ENCODE results near the gene NEU2.

DNA sequence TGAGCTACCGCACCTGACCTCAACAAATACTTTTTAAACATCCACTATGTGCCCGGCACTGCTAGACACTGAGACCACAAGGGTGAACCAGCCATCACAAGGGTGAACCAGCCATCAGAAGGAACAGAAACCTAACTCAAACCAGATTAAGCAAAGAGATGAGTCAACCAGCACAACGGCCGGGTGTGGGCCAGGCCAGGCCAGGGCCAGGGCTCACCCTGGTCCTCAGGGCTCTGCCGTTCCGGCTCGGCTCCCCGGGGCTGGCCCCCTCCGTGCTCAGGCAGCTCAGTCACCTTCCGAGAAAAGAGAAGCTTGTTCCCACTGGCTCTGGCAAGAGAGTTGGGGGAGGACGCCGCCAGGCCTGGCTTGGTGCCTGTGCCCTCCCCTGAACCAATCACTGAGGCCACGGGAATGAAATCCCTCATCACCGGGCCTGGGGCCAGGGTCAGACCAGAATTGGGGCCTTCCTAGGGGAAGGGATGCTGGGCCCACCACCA is 4.5 kb downstream of the TEX44 start:
- RRBS: 20% methylated on average over 3 of the region's 14 CpGs

GRCh38 chr2:231672479-231673331 is 35.6 kb upstream of the PTMA start:
- RRBS: no CpG with 5 or more reads among the region's 21 CpGs

DNA sequence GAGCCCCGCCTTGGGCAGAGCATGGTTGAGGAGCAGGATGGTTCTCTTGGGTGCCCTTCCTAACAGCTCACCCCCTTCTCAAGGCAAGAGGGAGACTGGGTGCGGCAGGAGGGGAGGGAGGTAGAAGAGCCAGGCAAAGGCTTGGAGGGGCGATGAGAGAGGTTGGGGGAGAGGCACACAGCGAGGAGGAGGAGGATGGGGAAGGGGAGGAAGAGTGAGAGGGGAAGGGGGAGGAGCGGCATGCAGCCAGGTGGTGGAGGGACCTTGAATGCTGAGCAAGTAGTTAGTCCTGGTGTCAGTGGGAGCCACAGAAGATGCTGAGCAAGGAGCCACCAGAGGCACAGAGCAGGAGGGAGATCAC is 23.5 kb upstream of the PTMA start:
- RRBS: no CpG with 5 or more reads among the region's 5 CpGs

DNA sequence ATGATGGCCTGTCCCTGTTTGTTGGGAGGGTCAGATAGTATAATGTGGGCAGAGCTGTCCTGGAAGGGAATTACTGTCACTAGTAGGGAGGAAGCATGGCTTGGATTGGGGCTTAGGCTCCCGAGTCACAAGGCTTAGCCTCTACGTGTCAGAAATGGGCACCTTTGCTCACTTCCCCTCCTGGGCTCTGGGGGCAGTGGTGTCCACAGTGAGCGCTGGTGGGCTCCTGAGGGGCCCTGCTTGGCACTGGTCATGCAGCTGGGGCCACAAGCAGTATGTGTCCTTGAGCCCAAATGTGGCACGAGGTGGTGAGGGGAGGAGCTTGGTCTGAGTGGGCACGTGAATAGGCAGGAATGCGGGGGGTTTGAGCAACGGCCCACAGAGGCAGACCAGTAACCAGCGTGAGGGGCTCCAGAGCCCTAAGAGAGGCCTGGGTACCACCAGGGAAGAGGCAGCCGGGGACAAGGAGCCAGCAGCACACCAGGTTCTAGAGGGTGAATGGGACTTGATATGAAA is 23.0 kb upstream of the PTMA start:
- RRBS: no CpG with 5 or more reads among the region's 9 CpGs

GRCh38 chr2:231782322-231782934 is 1.3 kb upstream of the PDE6D start:
- RRBS: no CpG with 5 or more reads among the region's 3 CpGs

DNA sequence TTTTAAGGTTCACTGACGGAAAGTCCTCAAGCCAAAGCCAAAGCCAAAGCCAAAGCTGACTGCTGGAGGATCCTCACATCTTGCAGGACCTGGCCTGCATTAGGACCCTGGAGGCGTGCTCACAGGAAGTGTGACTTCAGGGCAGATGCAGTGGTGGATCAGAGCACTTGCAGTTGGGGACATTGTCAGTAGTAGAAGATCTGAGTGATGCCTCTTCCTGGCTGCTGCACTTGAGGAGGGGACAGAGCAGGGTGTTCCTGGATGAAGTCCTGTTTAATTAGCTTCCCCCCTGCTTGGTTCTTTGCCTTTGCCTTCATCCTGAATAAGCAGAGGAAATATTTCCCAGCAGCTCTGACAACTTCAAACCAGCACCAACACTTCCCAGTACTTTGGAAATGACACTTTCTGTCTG is 68.9 kb upstream of the ALPP start:
- RRBS: no CpG with 5 or more reads among the region's 2 CpGs

- RRBS: no CpG with 5 or more reads among the region's 9 CpGs
These were observed 68.3 kb upstream of the ALPP start for GRCh38 chr2:232310148-232310837.

- RRBS: no CpG with 5 or more reads among the region's 29 CpGs
These were observed 9.1 kb downstream of the ALPP start for GRCh38 chr2:232387630-232388155.

GRCh38 chr2:232444123-232444438 is 11.9 kb upstream of the ALPI start:
- RRBS: no CpG with 5 or more reads among the region's 8 CpGs

DNA sequence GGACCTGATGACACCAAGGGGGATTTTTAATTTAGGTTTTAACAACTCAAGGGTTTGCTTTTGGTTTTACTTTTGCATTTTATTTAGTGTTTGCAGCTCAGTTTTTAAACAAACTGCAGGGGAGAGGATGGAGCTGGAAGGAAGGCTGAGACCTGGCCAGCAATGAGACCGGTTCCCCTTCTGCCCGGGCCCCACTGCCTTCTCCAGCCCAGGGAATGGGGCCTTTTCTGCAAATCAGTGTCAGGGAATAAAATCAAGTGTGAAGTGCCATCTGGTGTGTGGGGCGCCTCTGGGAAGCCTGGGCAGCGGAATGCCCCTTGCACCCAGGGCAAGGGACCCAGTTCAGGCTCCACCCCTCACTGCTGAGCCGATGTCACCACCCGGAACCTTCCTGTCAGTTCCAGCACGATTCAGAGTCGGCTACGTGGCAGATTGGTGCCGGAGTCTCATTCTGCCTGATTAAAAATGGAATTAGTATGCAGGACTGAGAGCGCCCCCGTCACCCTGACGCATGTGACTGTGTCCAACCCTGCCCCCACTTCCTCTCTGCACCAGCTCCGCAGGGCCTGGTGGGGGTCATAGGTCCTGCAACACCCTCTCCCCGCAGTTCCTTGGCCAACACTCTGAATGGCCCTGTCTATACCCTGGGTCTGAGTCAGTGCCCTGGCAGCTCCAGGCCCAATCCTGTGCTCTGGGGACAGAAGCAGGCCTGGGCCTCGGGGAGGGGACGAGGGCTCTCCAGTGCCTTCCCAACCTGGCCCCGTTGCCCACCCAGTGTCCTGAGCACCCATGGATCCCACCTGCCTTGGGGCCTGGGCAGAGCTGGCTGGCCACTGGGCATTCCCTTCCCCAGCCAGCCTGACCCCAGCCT is 8.2 kb upstream of the ALPI start:
- RRBS: 83% methylated on average over 5 of the region's 18 CpGs

DNA sequence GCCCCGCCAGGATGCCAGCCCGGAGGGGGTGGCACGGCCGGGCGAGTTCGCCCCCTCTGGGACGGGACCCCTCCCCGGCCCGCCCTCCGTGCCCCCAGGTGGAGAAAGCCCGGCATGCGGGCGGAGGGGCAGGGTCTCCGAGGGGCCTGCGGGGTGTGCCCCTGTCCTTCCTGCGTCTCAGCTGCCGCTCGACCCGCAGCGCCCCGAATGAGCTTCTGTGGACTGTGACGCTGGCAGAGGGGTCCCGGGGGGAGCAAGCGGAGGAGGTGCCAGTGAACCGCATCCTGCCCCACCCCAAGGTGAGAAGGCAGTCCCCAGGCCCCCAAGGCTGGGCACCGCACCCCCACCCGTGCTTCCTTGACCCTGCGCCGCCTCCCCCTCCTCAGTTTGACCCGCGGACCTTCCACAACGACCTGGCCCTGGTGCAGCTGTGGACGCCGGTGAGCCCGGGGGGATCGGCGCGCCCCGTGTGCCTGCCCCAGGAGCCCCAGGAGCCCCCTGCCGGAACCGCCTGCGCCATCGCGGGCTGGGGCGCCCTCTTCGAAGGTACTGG is 2.2 kb downstream of the PRSS56 start:
- RRBS: 21% methylated on average over 19 of the region's 46 CpGs

GRCh38 chr2:232570945-232571357 is 20.5 kb downstream of the EIF4E2 start:
- RRBS: no CpG with 5 or more reads among the region's 5 CpGs

GRCh38 chr2:232742856-232743479 is 33.4 kb downstream of the KCNJ13 start:
- RRBS: no CpG with 5 or more reads among the region's 5 CpGs

GRCh38 chr2:232815412-232815948 is 39.1 kb upstream of the KCNJ13 start:
- RRBS: no CpG with 5 or more reads among the region's 3 CpGs

GRCh38 chr2:233032303-233032783 is at the start of gene NEU2:
Gene NEU2 (plus strand): TSS chr2:233032672.
- RRBS: no CpG with 5 or more reads among the region's 14 CpGs

DNA sequence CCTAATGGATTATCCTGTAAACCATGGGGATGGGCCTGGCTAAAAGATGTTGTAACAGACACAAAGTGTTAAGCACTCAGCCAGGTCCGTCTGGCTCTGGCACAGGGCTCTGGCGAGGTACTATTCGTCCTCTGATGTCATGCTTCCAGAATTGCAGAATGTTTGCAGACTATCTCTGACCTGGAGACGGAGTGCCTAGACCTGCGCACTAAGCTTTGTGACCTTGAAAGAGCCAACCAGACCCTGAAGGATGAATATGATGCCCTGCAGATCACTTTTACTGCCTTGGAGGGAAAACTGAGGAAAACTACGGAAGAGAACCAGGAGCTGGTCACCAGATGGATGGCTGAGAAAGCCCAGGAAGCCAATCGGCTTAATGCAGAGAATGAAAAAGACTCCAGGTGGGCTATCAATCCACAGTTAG is 13.3 kb downstream of the ATG16L1 start:
- RRBS: no CpG with 5 or more reads among the region's 7 CpGs

GRCh38 chr2:233280267-233280711 is 27.3 kb upstream of the SAG start:
- RRBS: no CpG with 5 or more reads among the region's 3 CpGs

DNA sequence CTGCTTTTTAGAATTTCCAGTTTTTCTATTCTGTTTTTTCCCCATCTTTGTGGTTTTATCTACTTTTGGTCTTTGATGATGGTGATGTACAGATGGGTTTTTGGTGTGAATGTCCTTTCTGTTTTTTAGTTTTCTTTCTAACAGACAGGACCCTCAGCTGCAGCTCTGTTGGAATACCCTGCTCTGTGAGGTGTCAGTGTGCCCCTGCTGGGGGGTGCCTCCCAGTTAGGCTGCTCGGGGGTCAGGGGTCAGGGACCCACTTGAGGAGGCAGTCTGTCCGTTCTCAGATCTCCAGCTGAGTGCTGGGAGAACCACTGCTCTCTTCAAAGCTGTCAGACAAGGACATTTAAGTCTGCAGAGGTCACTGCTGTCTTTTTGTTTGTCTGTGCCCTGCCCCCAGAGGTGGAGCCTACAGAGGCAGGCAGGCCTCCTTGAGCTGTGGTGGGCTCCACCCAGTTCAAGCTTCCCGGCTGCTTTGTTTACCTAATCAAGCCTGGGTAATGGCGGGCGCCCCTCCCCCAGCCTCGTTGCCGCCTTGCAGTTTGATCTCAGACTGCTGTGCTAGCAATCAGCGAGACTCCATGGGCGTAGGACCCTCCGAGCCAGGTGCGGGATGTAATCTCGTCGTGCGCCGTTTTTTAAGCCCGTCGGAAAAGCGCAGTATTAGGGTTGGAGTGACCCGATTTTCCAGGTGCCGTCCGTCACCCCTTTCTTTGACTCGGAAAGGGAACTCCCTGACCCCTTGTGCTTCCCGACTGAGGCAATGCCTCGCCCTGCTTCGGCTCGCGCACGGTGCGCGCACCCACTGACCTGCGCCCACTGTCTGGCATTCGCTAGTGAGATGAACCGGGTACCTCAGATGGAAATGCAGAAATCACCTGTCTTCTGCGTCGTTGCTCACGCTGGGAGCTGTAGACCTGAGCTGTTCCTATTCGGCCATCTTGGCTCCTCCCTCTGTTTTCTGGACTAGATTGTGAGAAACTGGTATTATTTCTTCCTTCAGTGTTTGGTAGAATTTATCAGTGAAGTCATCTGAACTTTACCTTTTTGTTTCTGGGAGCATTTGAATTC is 16.7 kb upstream of the USP40 start:
- RRBS: no CpG with 5 or more reads among the region's 37 CpGs

DNA sequence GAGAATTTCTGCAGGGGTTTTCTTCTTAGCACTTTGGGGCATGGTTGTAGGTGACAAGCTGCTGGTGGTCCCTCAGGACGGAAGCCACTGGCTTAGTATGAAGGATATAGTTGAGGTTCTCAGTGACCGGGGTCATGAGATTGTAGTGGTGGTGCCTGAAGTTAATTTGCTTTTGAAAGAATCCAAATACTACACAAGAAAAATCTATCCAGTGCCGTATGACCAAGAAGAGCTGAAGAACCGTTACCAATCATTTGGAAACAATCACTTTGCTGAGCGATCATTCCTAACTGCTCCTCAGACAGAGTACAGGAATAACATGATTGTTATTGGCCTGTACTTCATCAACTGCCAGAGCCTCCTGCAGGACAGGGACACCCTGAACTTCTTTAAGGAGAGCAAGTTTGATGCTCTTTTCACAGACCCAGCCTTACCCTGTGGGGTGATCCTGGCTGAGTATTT is 372 bp downstream of the UGT1A6 start:
- RRBS: no CpG with 5 or more reads among the region's 5 CpGs

GRCh38 chr2:233823192-233823884 is 31.0 kb downstream of the HJURP start:
- RRBS: no CpG with 5 or more reads among the region's 21 CpGs